A375 (cell line): ENCODE results near the genes OR4D9 and PATL1.

GRCh38 chr11:59511202-59511662 lies at the start of gene OR4D9:
TSS of gene OR4D9 (plus strand) at chr11:59511539.
- RAMPAGE, long total RNA = no peak

DNA sequence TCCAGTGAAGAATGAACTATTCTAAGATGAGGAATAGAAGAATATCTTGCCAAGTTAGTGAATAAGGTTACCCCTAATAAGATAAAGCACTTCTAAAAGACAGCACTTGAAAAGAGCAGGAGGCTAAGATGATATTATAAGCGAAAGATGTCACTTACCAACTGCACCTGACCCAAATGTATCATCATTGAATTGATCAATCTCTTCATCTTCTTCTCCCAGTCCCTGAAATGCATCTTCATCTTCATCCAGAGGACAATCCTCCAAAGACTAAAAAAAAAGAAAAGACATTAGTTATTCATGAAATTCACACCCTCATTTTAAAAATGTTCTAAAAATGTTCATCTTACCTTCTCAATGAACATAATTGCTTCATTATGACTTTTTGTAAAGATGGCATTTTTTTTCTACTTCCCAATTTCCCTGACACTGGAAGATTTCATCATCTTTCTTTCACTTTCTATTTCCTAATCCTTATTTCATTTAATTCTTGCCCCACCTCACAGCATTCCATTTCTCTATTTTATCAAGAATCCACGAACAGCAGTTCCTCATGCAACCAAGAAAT lies 2.1 kb downstream of the PATL1 start:
- RAMPAGE, long total RNA = no peak

DNA sequence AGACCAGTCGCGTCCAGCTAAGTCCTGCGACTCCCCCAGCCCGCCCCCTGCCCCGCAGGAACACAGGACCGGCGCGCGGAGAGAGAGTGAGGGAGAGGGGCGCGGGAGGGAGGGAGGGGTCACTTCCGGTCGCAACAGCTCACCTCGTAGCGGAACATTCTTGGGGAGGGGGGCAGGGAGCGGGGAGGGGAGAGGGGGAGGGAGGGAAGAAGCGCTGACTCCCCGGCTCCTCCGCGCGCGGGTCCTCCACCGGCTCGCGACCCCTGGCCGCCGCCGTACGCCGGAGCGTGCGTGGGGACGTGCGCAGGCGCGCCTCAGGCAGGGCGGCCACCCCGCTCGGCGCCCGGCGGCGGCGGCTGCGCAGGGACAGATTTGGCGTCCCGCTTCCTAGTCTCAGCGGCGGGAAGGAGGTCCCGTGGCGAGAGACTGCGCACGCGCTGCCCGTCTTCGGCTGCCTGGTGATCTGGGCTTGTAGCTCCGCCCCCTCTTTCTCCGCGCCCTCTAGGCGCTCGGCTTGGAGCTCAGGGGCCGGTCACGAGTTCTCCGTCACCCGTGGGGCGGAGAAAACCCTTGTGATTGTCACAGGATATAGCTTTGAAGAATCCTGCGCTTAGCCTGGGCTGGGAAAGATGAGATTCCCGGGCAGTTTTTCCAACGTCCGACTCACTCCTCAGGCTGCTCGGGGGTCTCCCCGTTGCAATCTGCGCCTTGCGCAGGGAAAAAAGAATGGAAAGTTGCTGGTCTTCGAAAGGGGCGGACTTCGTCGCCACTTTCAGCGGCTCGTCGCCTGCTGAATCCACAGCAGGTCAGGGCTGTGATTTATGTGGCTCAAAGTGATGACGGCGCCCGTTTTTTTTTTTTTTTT lies at the start of gene PATL1:
Gene PATL1, minus strand, starts transcription at position 300 of the 865 bp plus-strand sequence.
- RAMPAGE, long total RNA = no peak

DNA sequence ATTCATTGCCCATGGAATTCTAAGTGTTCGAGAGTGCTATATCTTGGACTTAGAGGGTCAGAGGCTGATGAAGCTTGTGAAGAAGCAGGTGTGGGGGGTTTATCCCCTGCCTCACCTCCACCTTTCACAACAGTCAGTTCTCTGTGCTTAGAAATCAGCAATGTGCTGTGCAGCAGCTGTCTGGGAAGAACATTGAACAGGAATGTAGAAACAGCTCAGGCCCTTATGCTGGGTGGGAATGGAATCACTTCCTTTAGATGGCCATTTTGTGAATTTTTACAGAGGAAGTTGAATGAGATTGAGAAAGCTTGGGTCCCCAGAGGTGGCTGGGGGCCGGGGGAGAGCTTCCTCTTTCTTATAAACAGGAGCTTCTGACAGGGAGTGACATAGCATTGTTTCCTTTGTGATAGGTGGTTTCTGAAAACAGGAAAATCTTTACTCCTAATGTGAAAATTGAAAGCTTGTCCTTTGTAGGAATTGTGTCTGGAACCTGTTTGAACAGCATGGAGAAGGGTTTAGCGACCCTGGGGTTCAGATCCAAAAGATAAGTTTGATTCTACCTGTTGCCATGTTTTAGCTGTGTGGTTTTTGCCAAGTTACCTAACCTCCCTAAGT lies 17.0 kb downstream of the STX3 start:
- RAMPAGE, long total RNA = no peak

DNA sequence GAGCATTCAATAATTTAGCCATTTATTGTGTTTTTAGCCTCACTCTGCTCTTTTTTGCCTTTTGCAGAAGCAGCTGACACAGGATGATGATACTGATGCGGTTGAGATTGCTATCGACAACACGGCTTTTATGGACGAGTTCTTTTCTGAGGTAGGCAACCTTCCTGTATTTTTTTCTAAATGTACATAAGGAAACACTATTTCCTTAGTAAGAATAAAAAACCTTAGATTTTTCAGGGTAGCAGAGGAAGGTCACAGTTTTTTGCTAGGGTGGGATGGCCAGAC lies 17.9 kb downstream of the STX3 start:
- RAMPAGE, long total RNA = no peak

- RAMPAGE, long total RNA = no peak
Observed at GRCh38 chr11:60186572-60186935, 3.7 kb upstream of the MS4A6A start.

DNA sequence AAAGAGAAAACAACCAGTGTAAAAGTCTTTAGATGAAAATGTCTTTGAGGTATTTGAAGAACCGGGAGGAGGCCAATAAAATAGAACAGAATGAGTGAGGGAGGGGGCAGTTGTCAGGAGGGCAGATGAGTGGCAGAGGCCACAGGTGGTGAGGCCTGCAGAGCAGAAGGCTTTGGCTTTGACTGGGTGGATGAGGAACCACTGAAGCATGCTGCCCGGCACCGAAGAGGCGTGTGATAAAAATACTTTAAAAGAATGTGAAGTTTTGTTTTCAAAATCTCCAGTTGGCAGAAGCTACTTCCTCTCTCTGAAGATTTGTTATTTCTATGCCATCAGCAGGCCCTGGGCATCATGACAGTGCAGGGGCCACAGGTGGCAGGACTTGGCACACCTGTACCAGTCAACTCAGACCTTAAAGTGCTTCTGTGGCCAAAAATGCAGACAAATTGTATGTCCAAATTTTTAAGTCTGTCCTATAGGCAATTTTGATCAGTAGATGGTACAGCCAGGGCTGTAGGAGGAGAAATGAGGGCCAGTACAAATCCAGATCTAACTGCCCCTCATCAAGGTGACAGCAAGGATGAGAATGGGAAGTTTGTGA lies 6.4 kb downstream of the MS4A12 start:
- RAMPAGE, long total RNA = no peak

DNA sequence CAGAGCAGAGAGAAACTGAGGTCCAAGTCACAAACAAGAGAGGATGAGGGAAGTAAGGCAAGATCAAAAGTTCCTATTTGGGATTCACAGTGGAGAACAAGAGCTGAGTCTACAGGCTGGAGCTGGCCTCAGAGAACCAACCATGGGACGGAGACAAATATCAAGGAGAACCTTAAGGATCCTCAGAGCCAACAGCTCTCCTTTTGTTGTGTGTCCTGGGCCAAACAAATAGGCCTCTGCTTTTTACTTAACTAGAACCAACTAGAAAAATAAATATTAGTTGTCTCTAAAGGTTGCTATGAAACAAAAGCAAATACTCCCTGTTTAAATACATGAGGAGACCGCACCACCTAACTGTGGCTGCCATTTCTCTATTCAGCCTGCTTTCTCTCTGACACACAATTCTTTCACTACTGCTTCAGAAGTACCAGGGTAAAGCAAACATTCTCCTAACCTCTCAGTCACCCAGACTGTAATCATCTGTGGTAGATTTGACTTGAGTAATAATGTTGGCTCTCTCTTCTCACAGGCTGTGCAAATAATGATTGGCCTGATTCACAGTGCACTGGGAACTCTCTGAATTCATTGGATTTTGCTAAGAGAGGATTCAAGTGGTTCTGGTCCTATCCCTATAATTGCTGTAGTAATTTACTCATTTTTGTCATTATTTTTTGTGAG lies 41.1 kb upstream of the MS4A8 start:
- RAMPAGE, long total RNA = no peak

GRCh38 chr11:60759261-60760009 lies 2.8 kb downstream of the MS4A15 start:
- RAMPAGE, long total RNA = no peak

DNA sequence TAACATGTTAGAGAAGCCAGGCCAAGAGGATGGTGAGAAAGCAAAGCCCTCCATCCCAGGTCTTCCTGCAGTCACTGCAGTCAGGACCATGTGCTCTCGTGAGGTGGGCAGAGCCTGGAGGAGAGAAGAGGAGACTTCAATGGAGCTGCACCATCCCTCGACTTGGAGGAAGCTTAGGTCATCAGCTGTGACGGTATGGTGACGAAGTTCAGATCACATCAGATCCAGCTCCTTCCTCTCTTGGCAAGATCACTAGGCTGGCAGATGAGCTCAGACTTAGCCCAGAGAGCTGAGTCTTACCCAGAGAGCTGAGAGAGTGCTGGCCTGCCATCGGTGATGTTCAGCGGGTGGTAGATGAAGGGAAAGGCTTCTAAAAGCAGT lies 1.7 kb upstream of the SLC15A3 start:
- RAMPAGE, long total RNA = no peak

GRCh38 chr11:61023560-61024018 lies 52.1 kb downstream of the CD6 start:
- RAMPAGE, long total RNA = no peak

GRCh38 chr11:61026032-61026710 lies 54.7 kb downstream of the CD6 start:
- RAMPAGE, long total RNA = no peak

GRCh38 chr11:61075754-61076243 lies 26.5 kb upstream of the CD5 start:
- RAMPAGE, long total RNA = no peak

- RAMPAGE, long total RNA = no peak
Observed at GRCh38 chr11:61111640-61112093, 9.4 kb downstream of the CD5 start.

DNA sequence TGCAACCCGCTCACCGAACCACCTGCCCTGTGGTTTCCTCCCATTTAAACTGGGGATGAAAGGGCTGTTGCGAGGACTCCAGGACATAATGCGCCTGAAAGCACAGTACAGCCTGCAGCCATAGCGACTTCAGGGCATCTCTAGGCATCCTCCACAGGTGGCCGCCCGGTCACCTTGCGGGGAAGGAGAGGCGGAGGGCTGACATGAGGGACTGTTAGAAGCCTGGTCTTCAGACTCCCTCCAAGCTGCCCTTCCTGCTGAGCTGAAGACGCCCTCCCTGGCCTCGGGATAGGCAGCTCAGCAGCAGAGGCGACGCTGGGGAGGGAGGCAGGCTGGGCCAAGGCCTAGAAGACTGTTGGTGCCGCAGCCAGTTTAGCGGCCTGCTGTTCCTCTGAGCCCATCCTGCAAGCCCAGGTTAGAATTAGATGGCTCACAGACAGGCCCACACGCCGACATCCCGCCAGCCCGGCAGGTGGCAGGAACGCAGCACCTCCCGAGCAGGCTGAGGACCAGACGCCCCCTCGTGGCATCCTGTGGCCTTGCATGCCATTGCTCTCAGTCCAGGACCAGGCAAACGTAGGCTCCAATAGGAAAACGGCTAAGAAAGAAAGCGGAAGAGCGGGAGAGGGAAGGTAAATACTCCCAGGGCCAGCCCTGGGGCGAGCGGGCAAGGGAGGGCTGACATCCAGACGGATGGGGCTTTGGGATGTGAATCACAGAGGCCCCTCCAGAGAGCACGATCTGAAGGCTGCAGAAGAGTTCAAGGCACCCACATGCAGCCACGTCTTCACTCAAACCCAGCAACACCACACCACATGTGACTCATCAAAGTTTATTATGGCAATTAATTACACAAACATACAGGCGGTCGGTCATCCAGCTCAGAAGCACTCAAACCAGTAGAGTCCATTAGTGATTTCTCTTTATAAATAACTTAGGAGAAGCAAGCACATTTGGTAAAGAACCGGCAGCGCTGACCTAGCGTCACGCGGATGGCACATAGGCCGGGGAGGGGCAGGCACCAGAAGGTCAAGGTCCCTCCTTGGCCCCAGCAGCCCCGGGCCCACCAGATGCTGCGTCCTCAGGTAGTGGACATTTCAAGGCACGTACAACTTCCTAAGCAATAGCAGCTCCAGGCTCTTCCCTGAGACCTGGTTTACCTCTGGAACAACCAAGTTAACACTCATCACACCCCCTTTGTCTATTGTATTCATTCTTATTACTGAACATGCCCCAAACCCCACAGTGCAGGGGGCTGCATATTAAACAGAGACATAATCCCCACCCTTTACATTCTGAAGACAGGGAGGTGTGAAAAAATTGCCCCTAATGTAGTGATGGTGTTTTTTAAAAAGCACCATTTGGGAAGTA lies 27.6 kb downstream of the CD5 start:
- RAMPAGE, long total RNA = no peak

GRCh38 chr11:61267418-61267920 lies 26.5 kb downstream of the PGA5 start:
- RAMPAGE, long total RNA = no peak

DNA sequence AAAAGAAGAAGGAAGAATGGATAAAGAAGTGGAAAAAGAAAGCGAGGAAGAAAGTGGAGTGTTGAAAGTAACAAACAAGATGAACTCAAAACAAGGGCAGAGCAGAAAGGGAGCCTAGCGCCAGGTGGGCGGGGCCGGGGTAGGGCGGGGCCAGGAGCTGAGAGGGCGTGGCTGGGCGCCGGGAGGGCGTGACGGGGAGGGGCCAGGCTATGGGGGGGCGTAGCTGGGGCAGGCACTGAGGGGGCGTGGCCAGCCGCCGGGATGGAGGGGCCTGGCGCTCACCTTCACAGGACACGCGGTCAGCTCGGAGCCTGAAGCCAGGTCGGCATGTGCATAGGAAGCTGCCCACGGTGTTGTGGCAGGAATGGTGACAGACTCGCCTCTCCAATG lies 13.6 kb downstream of the VWCE start:
- RAMPAGE, long total RNA = no peak

GRCh38 chr11:61334310-61334879 lies 1.4 kb downstream of the TKFC start:
- RAMPAGE, long total RNA = no peak

DNA sequence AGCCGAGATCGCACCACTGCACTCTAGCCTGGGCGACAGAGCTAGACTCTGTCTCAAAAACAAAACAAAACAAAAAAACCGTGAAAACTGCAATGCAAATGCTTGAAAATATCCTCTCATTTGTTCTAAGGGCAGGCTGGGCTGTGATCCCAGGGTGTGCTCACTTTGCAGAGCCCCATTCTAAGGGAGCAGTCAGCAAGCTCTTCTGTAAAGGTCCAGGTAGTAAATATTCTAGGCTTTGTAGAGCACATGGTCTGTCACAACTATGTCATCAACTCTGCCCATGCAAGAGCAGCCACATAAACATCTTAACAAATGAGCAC lies 1.5 kb downstream of the CYB561A3 start:
- RAMPAGE, long total RNA = no peak

- RAMPAGE, long total RNA = no peak
Observed at GRCh38 chr11:61416083-61416713, 13.6 kb downstream of the CPSF7 start.